ENCODE data around the genes PDCD1 and RTP5.

- PRO-cap: no peak
- RRBS, 2 experiments: no CpG with 5 or more reads among the region's 30 CpGs
Measured at GRCh38 chr2:241071383-241071994, 30.6 kb downstream of the MTERF4 start.

DNA sequence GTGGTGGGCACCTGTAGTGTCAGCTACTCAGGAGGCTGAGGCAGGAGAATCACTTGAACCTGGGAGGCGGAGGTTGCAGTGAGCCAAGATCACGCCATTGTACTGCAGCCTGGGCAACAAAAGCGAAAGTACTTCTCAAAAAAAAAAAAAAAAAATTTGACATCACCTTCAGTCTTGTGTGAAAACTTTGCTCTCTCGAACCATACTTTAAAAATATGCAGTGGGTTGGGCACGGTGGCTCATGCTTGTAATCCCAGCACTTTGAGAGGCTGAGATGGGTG lies 1.9 kb upstream of the MTERF4 start:
- PRO-cap: no peak
- RRBS, 2 experiments: no CpG with 5 or more reads among the region's 5 CpGs

DNA sequence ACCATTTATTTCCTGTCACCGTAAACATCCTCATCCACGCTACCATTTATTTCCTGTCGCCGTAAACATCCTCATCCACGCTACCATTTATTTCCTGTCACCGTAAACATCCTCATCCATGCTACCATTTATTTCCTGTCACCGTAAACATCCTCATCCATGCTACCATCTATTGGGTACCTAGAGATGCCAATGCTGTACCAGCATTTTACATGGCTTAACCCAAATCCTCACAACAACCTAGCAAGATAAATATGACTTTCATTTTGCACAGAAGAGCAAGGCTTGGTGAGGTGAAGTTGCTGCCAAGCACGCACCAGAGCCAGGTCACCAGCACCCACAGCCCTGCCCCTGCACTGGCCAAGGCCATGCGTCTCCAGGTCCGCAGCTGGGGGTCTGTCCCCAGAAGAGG lies 6.9 kb upstream of the MTERF4 start:
- PRO-cap: no peak
- RRBS, 2 experiments: no CpG with 5 or more reads among the region's 10 CpGs

GRCh38 chr2:241317790-241318136 lies 2.0 kb downstream of the SEPTIN2 start:
- PRO-cap: no peak
- RRBS, 2 experiments: no CpG with 5 or more reads among the region's 2 CpGs

DNA sequence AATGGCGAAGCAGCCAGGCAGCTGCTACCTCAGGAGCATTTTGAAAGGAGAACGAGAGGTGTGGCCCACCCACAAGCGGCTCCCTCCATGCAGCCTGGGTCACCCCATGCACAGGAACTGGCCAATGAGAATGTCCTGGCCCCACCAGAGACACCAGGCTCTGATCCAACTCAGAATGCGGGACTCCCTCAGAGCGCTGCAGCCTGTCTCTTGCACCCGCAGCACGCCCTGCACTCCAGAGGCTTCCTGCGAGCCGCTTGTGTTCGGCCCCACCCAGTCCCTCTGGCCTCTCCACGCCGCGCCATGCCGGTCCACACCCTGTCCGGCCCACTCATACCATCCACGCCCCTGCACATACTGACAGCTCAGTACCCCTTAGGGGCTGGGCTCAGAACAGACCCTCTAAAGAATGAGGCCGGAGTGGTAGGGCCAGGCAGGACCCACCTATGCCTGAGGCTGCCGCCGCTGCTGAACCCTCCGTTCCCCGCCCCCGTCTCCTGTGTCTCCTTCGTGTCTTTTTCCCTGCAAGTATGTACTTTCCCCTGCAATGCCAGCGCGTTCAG lies 6.4 kb upstream of the BOK start:
- PRO-cap: no peak
- RRBS, 2 experiments: 74% methylated on average over 3 of the region's 25 CpGs; no CpG with 5 or more reads in 1 of the 2 experiments

GRCh38 chr2:241572162-241572742 lies 13.7 kb downstream of the BOK start:
- PRO-cap: no peak
- RRBS, 2 experiments: no CpG with 5 or more reads among the region's 19 CpGs

- PRO-cap: no peak
- RRBS, 2 experiments: no CpG with 5 or more reads among the region's 18 CpGs
Measured at GRCh38 chr2:241584438-241585044, 26.0 kb downstream of the BOK start.

GRCh38 chr2:241610005-241611009 lies 26.7 kb downstream of the THAP4 start:
- PRO-cap: bidirectional peak, plus-strand start at chr2:241610483, minus-strand start at chr2:241610208
- RRBS, 2 experiments: 9 to 18% methylated on average over 28 to 31 of the region's 74 CpGs

GRCh38 chr2:241743542-241743823 lies 9.1 kb downstream of the D2HGDH start:
- PRO-cap: no peak
- RRBS, 2 experiments: 93 to 98% methylated on average over 5 of the region's 12 CpGs

- PRO-cap: no peak
- RRBS, 2 experiments: 68 to 89% methylated on average over 9 to 11 of the region's 48 CpGs
Measured at GRCh38 chr2:241771163-241772112, 5.2 kb upstream of the GAL3ST2 start.

DNA sequence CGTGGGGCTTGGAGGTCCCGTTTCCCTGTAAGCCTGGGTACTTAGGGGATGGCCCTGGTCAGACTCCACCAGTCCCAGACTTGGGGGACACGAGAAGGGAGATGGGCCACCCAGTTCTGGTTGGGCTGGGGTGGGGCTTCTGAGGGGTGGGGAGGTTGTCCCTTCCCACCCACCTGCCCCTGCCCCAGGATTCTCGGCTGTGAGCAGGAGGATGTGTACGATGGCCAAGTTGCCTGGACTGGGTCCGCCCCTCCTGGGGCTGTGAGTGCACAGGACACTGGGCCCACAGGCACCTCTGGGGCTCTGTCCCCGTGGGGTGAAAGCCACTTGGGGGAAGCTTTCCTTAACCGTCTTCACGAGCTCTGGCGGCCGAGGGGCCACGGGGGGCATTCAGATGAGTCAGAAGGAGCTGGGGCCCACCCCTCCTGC lies 951 bp downstream of the NEU4 start:
- PRO-cap: no peak
- RRBS, 2 experiments: no CpG with 5 or more reads among the region's 12 CpGs

DNA sequence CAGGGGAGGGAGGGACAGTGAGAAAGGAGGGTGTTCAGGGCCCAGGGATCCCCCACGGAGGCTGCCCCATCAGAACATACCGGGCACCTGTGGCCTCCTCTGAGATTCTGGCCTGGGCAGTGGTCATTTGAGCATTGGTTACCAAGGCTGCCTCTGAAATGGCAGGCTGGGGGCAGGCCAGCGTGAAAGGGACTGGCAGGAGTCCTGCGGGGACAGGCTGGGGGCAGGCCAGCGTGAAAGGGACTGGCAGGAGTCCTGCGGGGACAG lies 1.5 kb downstream of the NEU4 start:
- PRO-cap: no peak
- RRBS, 2 experiments: no CpG with 5 or more reads among the region's 6 CpGs

DNA sequence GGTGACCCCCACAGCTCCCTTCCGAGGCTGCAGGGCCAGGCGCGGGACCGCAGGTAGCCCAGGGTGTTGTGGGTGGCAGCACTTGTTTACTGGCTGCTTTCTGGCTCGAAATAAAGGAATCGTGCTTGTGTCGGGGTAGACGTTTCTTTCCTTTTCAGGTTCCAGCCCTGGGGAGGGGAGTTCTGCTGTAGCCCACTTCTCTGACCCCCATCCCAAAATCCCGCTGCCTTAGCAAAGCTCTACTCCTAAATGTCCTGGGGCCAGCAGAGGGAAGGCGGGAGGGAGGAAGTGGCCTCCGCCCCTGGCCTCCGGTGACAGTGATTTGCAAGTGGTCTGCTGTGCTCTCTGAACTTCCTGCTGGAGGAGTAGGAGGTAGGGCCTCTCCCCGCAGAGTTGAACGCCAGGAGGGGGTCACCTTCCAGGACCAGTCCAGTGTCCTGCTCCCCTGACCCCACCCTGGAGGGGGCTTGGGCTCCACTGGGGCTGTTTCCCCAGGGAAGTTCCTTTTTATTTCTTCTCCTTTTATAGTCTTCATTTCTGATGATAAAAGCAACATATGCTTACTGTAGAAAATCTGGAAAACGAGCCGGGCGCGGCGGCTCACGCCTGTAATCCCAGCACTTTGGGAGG lies 8.4 kb downstream of the NEU4 start:
- PRO-cap: no peak
- RRBS, 2 experiments: no CpG with 5 or more reads among the region's 20 CpGs

DNA sequence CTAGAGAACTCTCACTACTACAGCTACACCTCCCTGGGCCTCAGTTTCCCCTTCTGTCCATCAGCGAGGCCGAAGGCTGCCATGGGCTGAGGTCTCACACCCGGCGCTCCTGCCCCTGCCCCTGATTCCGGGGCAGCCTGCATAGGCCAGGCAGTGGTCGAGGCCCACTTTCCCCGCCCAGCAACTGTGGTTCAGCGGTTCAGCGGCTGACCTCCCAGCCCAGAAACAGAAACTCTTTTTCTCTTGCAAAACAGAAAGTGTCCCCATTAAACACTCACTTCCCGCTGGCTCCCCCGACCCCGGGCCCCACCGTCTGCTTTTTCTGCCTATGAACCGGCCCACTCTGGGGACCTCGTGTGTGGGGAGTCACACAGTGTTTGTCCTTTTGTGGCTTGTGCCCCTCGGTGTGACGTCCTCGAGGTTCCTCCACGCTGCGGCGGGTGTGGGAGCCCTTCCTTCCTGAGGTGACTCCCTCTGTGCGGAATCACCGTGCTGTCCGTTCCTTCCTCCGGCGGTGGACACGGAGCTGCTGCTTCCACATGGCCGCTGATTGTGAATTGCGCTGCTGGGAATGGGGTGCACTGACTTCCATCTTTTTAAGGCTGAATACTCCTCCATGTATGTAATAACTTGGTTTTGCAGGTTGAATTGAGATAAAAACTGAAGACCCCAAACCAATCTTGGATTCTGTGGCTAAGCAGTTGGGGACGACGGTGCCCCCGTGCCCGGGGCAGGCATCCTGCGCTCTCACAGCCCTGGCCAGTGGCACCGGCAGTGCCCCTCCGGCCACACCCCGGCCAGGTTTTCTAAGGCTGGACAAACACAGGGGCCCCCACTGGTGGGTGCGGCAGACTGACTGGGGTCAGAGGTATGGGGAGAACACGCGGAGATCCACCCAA lies 15.8 kb downstream of the PDCD1 start:
- PRO-cap: no peak
- RRBS, 2 experiments: 97 to 99% methylated on average over 3 of the region's 40 CpGs

DNA sequence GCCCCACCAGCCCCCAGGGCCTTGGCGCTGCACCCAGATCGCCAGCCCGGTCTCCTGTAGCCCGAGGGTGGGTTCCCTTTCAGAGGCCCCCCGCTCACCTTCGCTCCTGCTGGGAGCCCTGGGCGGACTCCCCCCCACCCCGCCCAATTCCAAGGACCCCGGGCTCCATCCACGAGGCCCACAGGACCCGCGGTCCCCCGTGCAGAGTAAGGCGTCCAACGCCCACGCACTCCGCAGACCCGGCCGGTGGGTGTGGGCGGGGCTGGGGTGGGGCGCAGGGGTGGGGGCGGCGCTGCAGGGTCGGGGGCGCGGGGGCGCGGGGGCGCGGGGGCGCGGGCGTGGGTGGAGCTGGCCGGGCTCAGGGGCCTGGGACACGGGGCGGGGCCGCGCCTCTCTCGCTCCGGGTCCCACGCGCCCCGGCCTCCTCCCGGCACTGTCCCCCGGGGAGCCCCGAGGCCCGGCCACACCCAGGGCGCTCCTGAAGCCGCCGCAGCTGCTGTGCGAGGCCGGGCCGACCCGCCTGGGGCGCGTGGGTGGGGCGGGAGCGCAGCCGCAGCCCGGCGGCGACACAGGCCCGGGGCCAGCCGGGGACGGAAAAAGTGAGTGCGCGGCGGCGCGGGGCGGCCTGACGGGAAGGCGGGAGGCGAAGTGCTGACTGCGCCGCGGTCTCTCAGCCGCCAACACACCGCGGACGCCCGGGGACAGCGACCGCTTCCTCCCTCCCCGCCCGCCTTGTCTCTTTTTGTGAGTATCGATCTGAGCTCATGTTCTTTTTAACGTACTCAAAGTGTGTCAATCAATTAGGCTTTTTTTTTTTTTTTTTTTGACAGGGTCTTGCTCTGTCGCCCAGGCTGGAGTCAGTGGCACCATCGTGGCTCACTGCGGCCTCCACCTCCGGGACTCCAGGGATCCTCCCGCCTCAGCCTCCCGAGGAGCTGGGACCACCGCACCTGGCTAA lies 14.7 kb downstream of the PDCD1 start:
- PRO-cap: bidirectional peak, plus-strand start at position 621 of the sequence, minus-strand start at position 435 of the sequence
- RRBS, 2 experiments: 5 to 6% methylated on average over 30 to 37 of the region's 95 CpGs

DNA sequence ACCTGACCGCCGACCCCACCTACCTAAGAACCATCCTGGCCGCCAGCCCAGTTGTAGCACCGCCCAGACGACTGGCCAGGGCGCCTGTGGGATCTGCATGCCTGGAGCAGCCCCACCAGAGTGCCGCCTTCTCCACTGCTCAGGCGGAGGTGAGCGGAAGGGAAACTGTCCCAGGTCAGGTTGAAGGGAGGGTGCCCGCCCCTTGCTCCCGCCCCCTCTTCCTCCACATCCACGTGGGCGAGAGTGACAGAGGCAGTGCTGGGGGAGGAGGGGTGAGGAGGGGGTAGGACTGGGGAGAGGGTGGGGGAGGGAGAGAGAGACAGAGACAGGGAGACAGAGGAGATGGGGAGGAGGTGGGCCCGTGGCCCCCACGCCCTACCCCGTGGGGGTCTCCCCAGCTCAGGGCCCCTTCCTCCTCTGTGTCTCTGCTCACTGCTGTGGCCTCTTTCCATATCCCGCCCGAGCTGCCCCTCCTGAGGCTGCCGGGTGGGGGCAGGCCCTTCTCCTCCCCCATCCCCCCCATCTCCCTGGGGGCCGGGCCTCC lies at the start of gene PDCD1:
Gene PDCD1 (minus strand): TSS at position 155 of the 544 bp plus-strand sequence.
- PRO-cap: no peak
- RRBS, 2 experiments: 45 to 49% methylated on average over 2 of the region's 20 CpGs

GRCh38 chr2:241869457-241869846 lies at the start of gene RTP5:
RTP5 (plus strand) TSS chr2:241869729.
- PRO-cap: no peak
- RRBS, 2 experiments: 90 to 94% methylated on average over 3 of the region's 22 CpGs

GRCh38 chr2:241891354-241891763 lies 8.9 kb downstream of the FAM240C start:
- PRO-cap: no peak
- RRBS, 2 experiments: 90 to 95% methylated on average over 5 of the region's 21 CpGs

- PRO-cap: no peak
- RRBS, 2 experiments: no CpG with 5 or more reads among the region's 8 CpGs
Measured at GRCh38 chr2:241997553-241998121, 97.4 kb upstream of the FAM240C start.